GM12878 (cell line): ENCODE data around the gene ZFP57.

GRCh38 chr6:28606284-28607423 is 19.6 kb upstream of the SCAND3 start:
- RAMPAGE, long total RNA, result no peak
- RRBS, 2 experiments, result no CpG with 5 or more reads among the region's 33 CpGs
CAGE:
- cytosol, long polyA minus RNA, result no peak
- cytosol, long polyA plus RNA, result no peak
- long polyA plus RNA, result no peak
- nucleolus, long total RNA, result no peak
- nucleus, long polyA plus RNA, result no peak
- nucleus, long total RNA, result no peak

GRCh38 chr6:28642930-28643661 is 56.0 kb upstream of the SCAND3 start:
- RAMPAGE, long total RNA, result no peak
- RRBS, 2 experiments, result no CpG with 5 or more reads among the region's 11 CpGs
CAGE:
- cytosol, long polyA minus RNA, result no peak
- cytosol, long polyA plus RNA, result no peak
- long polyA plus RNA, result no peak
- nucleolus, long total RNA, result no peak
- nucleus, long polyA plus RNA, result no peak
- nucleus, long total RNA, result no peak

- RAMPAGE, long total RNA, result no peak
- RRBS, 2 experiments, result no CpG with 5 or more reads among the region's 20 CpGs
CAGE:
- cytosol, long polyA minus RNA, result no peak
- cytosol, long polyA plus RNA, result no peak
- long polyA plus RNA, result no peak
- nucleolus, long total RNA, result no peak
- nucleus, long polyA plus RNA, result no peak
- nucleus, long total RNA, result no peak
These were observed 106.9 kb upstream of the SCAND3 start for GRCh38 chr6:28693965-28694417.

GRCh38 chr6:28776916-28777293 is 146.9 kb downstream of the TRIM27 start:
- RAMPAGE, long total RNA, result no peak
- RRBS, 2 experiments, result no CpG with 5 or more reads among the region's 8 CpGs
CAGE:
- cytosol, long polyA minus RNA, result no peak
- cytosol, long polyA plus RNA, result no peak
- long polyA plus RNA, result no peak
- nucleolus, long total RNA, result no peak
- nucleus, long polyA plus RNA, result no peak
- nucleus, long total RNA, result no peak

DNA sequence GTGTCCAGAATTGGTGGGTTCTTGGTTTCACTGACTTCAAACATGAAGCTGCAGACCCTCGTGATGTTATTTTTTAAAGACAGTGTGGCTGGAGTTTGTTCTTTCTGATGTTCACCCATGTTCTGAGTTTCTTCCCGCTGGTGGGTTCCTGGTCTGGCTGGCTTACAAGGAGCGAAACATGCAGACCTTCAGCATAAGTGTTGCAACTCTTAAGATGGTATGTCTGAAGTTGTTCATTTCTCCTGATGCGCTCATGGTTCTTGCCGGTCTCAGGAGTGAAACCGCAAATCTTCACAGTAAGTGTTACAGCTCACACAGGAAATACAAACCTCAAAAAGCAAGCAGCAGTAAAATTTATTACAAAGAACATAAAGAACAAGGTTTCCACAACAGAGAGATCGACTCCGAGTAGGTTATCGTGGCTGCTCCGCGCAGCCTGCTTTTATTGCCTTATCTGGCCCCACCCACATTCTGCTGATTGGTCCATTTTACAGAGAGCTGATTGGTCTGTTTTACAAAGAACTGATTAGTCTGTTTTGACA is 39.4 kb downstream of the TRIM27 start:
- RAMPAGE, long total RNA, result no peak
- RRBS, 2 experiments, result no CpG with 5 or more reads among the region's 11 CpGs
CAGE:
- cytosol, long polyA minus RNA, result no peak
- cytosol, long polyA plus RNA, result no peak
- long polyA plus RNA, result no peak
- nucleolus, long total RNA, result no peak
- nucleus, long polyA plus RNA, result no peak
- nucleus, long total RNA, result no peak

- RAMPAGE, long total RNA, result no peak
- RRBS, 2 experiments, result no CpG with 5 or more reads among the region's 26 CpGs
CAGE:
- cytosol, long polyA minus RNA, result no peak
- cytosol, long polyA plus RNA, result no peak
- long polyA plus RNA, result no peak
- nucleolus, long total RNA, result no peak
- nucleus, long polyA plus RNA, result no peak
- nucleus, long total RNA, result no peak
These were observed 19.8 kb upstream of the TRIM27 start for GRCh38 chr6:28943421-28944147.

DNA sequence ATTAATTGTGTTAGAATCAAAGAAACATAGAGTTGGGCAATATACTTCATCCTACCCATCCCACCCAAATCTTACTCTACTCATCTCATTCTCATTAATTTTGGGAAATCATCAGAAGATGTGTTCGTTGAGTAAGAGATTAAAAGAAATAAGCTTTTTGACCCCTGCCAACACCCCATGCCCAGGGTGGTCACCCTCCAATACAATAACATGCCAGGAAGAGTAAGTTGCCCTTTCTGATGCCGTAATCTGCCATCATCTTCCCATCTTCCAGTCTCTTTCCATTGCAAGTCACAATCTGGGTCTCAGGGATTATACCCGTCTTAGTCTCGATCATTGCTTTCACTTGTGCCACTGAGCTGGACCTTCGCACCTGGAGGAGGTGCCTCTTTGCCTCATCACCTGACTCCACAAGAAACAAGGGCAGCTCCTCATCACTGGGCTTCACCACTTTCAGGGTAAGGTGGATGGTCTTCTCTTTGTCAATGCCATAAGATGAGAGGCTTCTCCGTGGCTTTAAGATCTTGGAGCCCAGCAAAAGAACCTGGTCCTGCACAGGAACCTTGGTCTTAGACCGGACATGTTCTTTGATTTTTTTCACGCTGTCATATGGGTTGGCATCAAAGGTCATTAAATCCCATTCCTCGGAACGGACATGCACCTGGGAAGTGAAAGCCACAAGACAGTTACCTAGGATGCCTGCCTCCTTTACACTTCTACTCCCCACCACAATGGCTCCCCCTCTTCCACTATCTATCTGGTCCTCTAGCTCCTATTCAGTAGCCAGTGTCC is 3.6 kb downstream of the UBD start:
- RAMPAGE, long total RNA, result no peak
- RRBS, 2 experiments, result no CpG with 5 or more reads among the region's 10 CpGs
CAGE:
- cytosol, long polyA minus RNA, result no peak
- cytosol, long polyA plus RNA, result no peak
- long polyA plus RNA, result no peak
- nucleolus, long total RNA, result start-site peak on the minus strand centred at position 58 of the sequence, 114 bp wide, 13 reads
- nucleus, long polyA plus RNA, result no peak
- nucleus, long total RNA, result no peak

GRCh38 chr6:29636149-29636653 is 3.2 kb upstream of the GABBR1 start:
- RAMPAGE, long total RNA, result start-site peak on the minus strand at chr6:29636425-29636471, 11 and 8 reads in 2 replicates
- RRBS, 2 experiments, result no CpG with 5 or more reads among the region's 28 CpGs
CAGE:
- cytosol, long polyA minus RNA, result no peak
- cytosol, long polyA plus RNA, result no peak
- long polyA plus RNA, result no peak
- nucleolus, long total RNA, result no peak
- nucleus, long polyA plus RNA, result no peak
- nucleus, long total RNA, result no peak

GRCh38 chr6:29680902-29681431 is at the start of gene ZFP57:
ZFP57 (minus strand) TSS chr6:29681152.
- RAMPAGE, long total RNA, result no peak
- RRBS, 2 experiments, result 14 to 24% methylated on average over 2 of the region's 37 CpGs
CAGE:
- cytosol, long polyA minus RNA, result no peak
- cytosol, long polyA plus RNA, result no peak
- long polyA plus RNA, result no peak
- nucleolus, long total RNA, result no peak
- nucleus, long polyA plus RNA, result no peak
- nucleus, long total RNA, result no peak

DNA sequence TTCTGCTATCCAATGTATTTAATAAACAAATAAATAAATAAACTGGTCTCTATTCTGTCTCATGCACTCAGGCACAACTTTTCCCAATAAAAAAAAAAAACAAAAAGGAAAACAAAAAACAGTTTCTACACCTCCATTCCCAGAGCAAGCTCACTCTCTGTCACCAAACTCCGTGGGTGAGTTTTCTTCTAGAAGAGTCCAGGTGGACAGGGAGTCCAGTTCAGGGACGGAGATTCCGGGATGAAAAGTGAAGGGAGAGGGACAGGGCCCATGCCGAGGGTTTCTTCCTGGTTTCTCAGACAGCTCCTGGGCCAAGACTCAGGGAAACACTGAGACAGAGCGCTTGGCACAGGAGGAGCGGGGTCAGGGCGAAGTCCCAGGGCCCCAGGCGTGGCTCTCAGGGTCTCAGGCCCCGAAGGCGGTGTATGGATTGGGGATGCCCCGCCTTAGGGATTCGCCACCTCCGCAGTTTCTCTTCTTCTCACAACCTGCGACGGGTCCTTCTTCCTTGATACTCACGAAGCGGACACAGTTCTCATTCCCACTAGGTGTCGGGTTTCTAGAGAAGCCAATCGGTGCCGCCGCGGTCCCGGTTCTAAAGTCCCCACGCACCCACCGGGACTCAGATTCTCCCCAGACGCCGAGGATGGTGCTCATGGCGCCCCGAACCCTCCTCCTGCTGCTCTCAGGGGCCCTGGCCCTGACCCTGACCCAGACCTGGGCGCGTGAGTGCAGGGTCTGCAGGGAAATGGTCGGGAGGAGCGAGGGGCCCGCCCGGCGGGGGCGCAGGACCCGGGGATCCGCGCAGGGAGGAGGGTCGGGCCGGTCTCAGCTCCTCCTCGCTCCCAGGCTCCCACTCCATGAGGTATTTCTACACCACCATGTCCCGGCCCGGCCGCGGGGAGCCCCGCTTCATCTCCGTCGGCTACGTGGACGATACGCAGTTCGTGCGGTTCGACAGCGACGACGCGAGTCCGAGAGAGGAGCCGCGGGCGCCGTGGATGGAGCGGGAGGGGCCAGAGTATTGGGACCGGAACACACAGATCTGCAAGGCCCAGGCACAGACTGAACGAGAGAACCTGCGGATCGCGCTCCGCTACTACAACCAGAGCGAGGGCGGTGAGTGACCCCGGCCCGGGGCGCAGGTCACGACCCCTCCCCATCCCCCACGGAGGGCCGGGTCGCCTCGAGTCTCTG is 54.8 kb upstream of the HLA-A start:
- RAMPAGE, long total RNA, result no peak
- RRBS, 2 experiments, result 0 to 1% methylated on average over 3 of the region's 82 CpGs
CAGE:
- cytosol, long polyA minus RNA, result no peak
- cytosol, long polyA plus RNA, result no peak
- long polyA plus RNA, result no peak
- nucleolus, long total RNA, result no peak
- nucleus, long polyA plus RNA, result no peak
- nucleus, long total RNA, result no peak

DNA sequence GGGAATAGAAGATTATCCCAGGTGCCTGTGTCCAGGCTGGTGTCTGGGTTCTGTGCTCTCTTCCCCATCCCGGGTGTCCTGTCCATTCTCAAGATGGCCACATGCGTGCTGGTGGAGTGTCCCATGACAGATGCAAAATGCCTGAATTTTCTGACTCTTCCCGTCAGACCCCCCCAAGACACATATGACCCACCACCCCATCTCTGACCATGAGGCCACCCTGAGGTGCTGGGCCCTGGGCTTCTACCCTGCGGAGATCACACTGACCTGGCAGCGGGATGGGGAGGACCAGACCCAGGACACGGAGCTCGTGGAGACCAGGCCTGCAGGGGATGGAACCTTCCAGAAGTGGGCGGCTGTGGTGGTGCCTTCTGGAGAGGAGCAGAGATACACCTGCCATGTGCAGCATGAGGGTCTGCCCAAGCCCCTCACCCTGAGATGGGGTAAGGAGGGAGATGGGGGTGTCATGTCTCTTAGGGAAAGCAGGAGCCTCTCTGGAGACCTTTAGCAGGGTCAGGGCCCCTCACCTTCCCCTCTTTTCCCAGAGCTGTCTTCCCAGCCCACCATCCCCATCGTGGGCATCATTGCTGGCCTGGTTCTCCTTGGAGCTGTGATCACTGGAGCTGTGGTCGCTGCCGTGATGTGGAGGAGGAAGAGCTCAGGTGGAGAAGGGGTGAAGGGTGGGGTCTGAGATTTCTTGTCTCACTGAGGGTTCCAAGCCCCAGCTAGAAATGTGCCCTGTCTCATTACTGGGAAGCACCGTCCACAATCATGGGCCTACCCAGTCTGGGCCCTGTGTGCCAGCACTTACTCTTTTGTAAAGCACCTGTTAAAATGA is 1.8 kb downstream of the HLA-A start:
- RAMPAGE, long total RNA, result no peak
- RRBS, 2 experiments, result no CpG with 5 or more reads among the region's 12 CpGs
CAGE:
- cytosol, long polyA minus RNA, result no peak
- cytosol, long polyA plus RNA, result no peak
- long polyA plus RNA, result no peak
- nucleolus, long total RNA, result start-site peak on the plus strand centred at position 617 of the sequence, 57 bp wide, 258 reads
- nucleus, long polyA plus RNA, result no peak
- nucleus, long total RNA, result no peak

GRCh38 chr6:29974879-29975261 is 32.5 kb downstream of the HLA-A start:
- RAMPAGE, long total RNA, result no peak
- RRBS, 2 experiments, result no CpG with 5 or more reads among the region's 5 CpGs
CAGE:
- cytosol, long polyA minus RNA, result no peak
- cytosol, long polyA plus RNA, result no peak
- long polyA plus RNA, result no peak
- nucleolus, long total RNA, result no peak
- nucleus, long polyA plus RNA, result no peak
- nucleus, long total RNA, result no peak

GRCh38 chr6:29976525-29977675 is 34.6 kb downstream of the HLA-A start:
- RAMPAGE, long total RNA, result no peak
- RRBS, 2 experiments, result 0 to 4% methylated on average over 6 to 9 of the region's 71 CpGs
CAGE:
- cytosol, long polyA minus RNA, result no peak
- cytosol, long polyA plus RNA, result no peak
- long polyA plus RNA, result no peak
- nucleolus, long total RNA, result no peak
- nucleus, long polyA plus RNA, result no peak
- nucleus, long total RNA, result no peak

GRCh38 chr6:30006189-30007075 is 54.6 kb upstream of the POLR1H start:
- RAMPAGE, long total RNA, result no peak
- RRBS, 2 experiments, result 23 to 35% methylated on average over 5 of the region's 67 CpGs
CAGE:
- cytosol, long polyA minus RNA, result no peak
- cytosol, long polyA plus RNA, result no peak
- long polyA plus RNA, result no peak
- nucleolus, long total RNA, result no peak
- nucleus, long polyA plus RNA, result no peak
- nucleus, long total RNA, result no peak

GRCh38 chr6:30060050-30060437 is 1.0 kb upstream of the POLR1H start:
- RAMPAGE, long total RNA, result no peak
- RRBS, 2 experiments, result no CpG with 5 or more reads among the region's 2 CpGs
CAGE:
- cytosol, long polyA minus RNA, result no peak
- cytosol, long polyA plus RNA, result no peak
- long polyA plus RNA, result no peak
- nucleolus, long total RNA, result no peak
- nucleus, long polyA plus RNA, result no peak
- nucleus, long total RNA, result no peak

DNA sequence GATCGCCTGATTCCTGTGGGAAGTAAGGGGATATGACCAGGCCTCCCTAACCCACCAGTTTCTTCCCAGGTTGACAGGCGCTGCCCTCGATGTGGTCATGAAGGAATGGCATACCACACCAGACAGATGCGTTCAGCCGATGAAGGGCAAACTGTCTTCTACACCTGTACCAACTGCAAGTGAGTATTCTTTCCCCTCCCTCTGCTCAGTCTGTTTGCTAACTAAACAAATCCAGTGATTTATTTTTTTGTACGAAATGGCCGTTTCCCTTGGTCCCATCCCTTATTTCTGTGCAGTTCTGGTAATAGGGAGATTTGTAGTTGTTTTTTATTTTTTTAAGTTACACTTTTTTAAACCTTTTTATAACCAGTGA is 1.1 kb downstream of the POLR1H start:
- RAMPAGE, long total RNA, result no peak
- RRBS, 2 experiments, result no CpG with 5 or more reads among the region's 7 CpGs
CAGE:
- cytosol, long polyA minus RNA, result no peak
- cytosol, long polyA plus RNA, result no peak
- long polyA plus RNA, result no peak
- nucleolus, long total RNA, result no peak
- nucleus, long polyA plus RNA, result no peak
- nucleus, long total RNA, result no peak

GRCh38 chr6:30076216-30076900 is 789 bp upstream of the RNF39 start:
- RAMPAGE, long total RNA, result no peak
- RRBS, 2 experiments, result no CpG with 5 or more reads among the region's 7 CpGs
CAGE:
- cytosol, long polyA minus RNA, result no peak
- cytosol, long polyA plus RNA, result no peak
- long polyA plus RNA, result no peak
- nucleolus, long total RNA, result no peak
- nucleus, long polyA plus RNA, result no peak
- nucleus, long total RNA, result no peak

DNA sequence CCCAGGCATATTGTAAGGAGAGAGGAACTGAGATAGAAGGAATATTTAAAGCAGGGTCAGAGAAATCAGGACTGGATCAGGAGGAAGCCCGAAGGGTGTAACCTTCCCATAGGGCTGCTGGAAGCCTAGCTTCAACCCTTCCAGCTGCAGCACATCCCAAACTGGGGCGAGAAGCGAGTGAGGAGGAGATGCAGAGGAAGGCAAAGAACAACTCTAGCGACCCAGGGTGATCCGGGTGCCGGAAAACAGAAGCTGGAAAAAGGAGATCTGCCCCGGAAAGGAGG is 11.3 kb downstream of the TRIM31 start:
- RAMPAGE, long total RNA, result no peak
- RRBS, 2 experiments, result 5% methylated on average over 1 of the region's 7 CpGs; no CpG with 5 or more reads in 1 of the 2 experiments
CAGE:
- cytosol, long polyA minus RNA, result no peak
- cytosol, long polyA plus RNA, result no peak
- long polyA plus RNA, result no peak
- nucleolus, long total RNA, result no peak
- nucleus, long polyA plus RNA, result no peak
- nucleus, long total RNA, result no peak

DNA sequence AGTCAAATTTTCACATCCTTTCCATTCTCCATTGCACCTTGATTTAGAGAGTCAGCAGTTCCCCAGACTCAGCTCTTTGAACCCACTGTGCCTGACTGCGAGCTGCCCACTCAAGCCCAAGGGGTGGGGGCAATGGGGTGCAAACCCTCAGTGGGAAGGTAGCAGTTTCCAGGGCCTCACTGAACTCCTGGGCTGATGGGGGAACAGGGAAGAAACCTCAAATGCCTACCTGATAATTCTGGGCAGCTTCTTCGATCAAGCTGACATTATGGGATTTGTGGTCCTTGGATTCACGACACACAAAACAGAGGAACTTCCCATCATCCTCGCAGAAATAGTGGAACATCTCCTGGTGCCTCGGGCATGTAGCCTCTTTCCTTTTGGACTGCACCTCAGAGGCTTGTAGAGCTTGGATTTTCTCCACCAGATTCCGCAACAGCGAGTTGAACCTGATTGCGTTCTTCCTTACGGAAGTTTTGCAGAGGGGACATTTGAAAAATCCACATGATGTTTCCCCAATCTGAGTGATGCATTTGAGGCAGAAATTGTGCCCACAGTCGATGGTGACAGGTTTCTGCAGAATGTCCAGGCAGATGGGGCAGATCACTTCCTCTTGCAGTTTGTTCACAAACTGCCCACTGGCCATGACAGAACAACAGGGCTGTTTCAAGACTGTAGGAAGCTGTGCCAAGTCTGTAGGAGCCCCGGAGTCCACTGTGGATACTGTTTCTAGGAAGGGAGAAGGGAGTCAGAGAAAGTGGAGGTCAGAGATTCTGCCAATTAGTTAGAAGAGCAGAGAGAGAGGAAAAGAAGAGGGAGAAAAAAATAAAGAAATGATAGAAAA is 508 bp downstream of the TRIM31 start:
- RAMPAGE, long total RNA, result no peak
- RRBS, 2 experiments, result no CpG with 5 or more reads among the region's 11 CpGs
CAGE:
- cytosol, long polyA minus RNA, result no peak
- cytosol, long polyA plus RNA, result no peak
- long polyA plus RNA, result no peak
- nucleolus, long total RNA, result no peak
- nucleus, long polyA plus RNA, result no peak
- nucleus, long total RNA, result no peak

DNA sequence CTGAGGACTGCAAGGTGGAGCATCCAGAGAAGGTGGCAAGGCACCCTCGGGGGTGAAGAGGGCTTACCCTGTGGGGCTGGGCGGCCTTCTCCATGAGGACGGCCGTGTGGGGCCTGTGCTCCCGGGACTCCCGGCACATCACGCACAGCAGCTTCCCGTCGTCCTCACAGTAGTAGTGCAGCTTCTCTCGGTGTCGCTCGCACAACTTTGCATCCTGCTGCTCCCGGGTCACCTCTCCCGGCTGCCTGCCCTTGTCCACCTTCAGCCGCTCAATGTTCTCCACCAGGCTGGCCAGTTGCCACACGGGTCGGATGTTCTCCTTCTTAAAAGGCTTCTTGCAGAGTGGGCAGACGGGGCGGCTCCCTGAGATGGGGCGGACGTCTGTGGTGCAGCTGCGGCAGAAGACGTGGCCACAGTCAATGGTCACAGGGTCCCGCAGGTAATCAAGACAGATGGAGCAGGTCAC is 14.6 kb downstream of the TRIM26 start:
- RAMPAGE, long total RNA, result no peak
- RRBS, 2 experiments, result 93 to 95% methylated on average over 7 of the region's 24 CpGs
CAGE:
- cytosol, long polyA minus RNA, result no peak
- cytosol, long polyA plus RNA, result no peak
- long polyA plus RNA, result no peak
- nucleolus, long total RNA, result no peak
- nucleus, long polyA plus RNA, result no peak
- nucleus, long total RNA, result no peak